Brain (tissue), 1 donor: Measurements from ENCODE around the genes FXYD6 and PHLDB1.

- RRBS: no CpG with 5 or more reads among the region's 6 CpGs
These were observed 1.8 kb downstream of the RNF214 start for GRCh38 chr11:117234057-117234852.

DNA sequence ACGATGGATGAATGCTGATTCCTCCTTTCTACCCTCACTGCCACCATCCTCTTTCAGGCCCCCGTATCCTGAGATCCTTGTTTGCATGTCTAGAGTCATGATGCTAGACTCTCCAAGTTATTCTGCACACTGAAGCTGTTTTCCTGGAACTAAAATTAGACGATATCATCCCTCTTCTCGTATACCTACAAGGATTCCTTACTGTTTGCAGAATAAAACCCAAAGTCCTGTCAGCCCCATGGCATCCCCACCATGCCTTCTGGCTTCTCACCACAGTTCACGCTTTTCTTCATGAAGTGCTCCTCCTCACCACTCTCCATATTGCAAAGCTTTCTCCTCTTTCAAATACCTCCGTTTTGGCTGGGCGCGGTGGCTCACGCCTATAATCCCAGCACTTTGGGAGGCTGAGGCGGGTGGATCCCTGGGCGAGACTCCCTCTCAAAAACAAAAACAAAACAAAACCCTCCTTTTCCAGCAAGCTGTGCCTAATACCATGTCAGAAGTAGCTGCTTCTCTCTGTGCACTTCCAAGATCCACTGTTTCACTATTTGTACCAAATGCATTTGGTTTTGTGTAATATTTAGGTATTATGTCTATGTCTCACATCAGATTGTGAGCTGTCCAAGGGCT is 6.8 kb downstream of the BACE1 start:
- RRBS: no CpG with 5 or more reads among the region's 11 CpGs

DNA sequence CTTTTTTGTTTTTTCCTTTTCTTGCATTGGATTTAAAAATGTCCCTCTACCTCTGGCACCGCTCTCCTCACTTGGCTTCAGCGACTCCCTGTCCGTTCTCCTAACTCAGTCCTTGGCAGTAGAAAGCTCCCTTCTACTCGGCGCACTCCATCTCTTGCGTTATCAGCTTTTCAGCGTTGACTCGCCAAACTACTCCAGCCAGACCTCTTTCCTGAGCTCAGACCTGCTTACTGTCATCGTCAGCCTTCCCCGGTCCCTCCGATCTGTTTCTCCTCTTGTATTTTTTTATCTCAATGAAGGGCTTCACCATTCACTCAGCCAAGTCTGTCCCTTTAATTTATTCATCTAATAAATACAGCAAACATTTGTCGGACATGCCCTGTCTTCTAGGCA is 751 bp downstream of the CEP164 start:
- RRBS: no CpG with 5 or more reads among the region's 12 CpGs

GRCh38 chr11:117390613-117391305 is 63.1 kb downstream of the CEP164 start:
- RRBS: no CpG with 5 or more reads among the region's 8 CpGs

DNA sequence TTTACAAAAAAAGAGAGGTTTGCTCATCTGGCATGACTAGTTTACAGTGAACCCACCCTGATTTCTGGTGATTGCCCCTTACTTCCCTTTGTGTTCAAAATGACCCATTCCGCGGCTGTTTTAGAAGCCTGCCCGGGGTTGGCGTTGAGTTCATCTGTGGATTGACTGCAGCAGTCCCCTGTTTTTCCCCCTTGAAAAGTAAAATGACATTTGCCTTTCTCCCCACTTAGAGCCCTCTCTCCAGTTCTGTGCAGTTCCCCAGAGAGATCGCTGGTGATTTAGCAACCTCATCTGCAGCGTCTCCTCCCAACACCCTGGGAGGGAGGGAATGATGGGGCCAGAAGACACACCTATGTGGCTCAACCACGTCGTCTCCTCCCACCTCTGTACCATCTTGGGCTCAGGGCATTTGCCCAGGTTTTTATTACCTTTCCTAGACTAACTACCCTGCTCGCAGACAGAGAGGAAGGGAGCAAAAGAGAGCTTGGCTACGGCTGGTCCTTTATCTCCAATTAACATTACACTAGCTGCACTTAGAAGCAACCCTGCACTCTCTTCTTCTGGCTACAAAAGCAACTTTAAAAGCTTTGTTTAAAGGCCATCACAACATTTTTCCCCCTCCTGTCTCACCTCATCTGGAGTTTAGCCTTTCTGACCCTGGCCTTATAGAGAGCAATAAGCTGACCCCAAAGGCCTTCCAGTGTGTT is 73.4 kb downstream of the DSCAML1 start:
- RRBS: no CpG with 5 or more reads among the region's 10 CpGs

- RRBS: 2% methylated on average over 15 of the region's 63 CpGs
These were observed at the start of gene FXYD6 for GRCh38 chr11:117876292-117877099. Gene FXYD6, minus strand, starts transcription at chr11:117876658.

DNA sequence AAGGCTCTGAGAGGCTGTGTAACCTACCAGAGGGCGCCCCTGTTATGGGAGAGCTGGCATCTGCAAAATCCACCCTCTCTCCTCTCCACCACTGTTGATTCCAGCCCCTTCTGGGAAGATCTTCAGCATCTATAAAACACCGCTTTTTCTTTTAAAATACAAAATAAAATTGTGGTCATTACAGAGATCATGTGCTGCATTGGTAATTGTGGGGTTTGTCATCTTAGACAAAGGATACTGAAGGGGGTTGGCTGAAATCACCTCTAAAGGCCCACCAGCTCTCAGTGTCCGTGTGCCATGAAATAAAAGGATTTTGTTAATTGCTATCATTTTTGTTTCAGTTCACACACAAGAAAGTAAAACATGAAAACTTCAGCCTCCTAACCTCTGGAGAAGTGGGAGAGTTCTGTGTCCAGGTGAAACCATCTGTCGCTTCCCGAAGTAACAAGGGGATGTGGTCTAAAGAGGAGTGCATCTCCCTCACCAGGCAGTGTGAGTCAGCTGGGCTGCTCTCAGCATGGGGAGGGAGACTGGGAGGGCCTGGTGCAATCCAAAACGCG is 7.5 kb downstream of the IL10RA start:
- RRBS: no CpG with 5 or more reads among the region's 7 CpGs

DNA sequence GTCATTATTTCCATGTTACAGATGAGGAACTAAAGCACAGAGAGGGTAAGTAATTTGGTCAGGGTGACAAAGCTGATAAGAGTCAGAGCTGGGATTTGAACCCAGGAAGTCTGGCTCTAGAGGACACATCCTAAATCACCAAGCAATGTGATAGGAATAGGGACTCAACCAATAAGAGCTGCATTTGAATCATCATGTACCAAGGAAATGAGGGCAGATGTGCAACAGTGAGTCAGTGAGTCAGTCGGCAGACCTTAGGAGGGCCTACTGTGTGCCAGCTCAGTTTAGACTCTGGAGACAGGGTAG is 11.1 kb downstream of the IL10RA start:
- RRBS: no CpG with 5 or more reads among the region's 1 CpG

GRCh38 chr11:117997658-117998051 is 11.5 kb downstream of the IL10RA start:
- RRBS: no CpG with 5 or more reads among the region's 3 CpGs

DNA sequence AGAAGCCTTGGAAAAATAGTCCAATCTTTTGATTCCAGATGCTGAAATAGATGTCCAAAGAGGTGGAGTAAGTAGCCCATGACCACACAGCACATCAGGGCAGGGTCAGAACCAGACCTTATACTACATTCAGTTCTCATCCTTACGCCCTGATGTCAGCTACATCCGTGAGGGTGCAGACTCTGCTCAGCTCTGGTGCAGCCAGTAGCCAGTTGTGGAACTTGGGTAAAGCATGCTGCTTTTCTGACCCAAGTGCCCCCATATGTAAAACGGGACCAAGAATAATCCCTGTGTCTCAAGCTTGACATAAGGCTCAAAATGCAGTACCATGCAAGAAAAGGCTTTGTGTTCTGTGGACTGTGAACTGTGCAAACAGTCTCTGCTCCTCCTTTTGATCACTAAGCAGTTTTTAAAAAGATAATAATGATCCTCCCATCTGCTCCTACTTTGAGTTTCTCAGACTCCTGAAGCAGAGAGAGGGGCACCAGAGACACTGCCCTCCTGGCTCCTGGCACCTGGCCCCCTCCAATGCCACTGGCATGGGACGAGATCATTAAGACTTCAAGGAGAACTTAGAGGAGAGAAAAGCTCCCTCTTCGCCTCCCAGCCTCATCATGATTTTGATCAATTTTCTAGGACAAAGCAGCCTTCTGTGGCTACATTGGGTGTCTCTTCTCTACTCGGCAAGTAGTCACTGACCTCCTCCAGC is 23.7 kb downstream of the IL10RA start:
- RRBS: no CpG with 5 or more reads among the region's 6 CpGs

DNA sequence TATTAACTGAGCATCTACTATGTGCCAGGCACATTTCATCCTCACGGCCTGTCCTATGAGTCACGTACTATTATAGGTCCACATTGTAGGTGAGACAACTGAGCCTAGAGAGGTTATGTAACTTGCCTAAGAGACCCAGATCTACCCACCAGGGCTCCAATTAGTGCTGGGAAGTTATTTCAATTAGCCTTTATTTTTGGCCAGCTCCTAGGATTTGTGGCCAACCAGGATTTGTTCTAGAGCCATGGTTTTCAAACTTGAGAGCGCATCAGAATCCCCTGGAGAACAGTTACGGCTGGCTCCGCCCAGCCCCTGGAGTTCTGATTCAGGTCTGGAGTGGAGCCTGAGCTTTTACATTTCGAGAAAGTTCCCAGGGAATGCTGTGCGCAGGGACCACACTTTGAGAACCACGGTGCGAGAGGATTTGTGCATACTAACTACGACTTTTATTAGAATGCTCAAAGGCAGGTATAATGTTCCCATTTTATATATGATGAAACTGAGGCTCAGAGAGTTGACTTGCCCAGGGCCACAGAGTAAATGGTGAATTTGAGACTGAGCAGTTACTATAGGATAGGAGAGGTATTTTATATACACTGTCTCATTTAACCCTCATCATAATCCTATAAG is 5.8 kb downstream of the SCN4B start:
- RRBS: no CpG with 5 or more reads among the region's 10 CpGs

- RRBS: no CpG with 5 or more reads among the region's 3 CpGs
These were observed 35.2 kb downstream of the KMT2A start for GRCh38 chr11:118471505-118471928.

DNA sequence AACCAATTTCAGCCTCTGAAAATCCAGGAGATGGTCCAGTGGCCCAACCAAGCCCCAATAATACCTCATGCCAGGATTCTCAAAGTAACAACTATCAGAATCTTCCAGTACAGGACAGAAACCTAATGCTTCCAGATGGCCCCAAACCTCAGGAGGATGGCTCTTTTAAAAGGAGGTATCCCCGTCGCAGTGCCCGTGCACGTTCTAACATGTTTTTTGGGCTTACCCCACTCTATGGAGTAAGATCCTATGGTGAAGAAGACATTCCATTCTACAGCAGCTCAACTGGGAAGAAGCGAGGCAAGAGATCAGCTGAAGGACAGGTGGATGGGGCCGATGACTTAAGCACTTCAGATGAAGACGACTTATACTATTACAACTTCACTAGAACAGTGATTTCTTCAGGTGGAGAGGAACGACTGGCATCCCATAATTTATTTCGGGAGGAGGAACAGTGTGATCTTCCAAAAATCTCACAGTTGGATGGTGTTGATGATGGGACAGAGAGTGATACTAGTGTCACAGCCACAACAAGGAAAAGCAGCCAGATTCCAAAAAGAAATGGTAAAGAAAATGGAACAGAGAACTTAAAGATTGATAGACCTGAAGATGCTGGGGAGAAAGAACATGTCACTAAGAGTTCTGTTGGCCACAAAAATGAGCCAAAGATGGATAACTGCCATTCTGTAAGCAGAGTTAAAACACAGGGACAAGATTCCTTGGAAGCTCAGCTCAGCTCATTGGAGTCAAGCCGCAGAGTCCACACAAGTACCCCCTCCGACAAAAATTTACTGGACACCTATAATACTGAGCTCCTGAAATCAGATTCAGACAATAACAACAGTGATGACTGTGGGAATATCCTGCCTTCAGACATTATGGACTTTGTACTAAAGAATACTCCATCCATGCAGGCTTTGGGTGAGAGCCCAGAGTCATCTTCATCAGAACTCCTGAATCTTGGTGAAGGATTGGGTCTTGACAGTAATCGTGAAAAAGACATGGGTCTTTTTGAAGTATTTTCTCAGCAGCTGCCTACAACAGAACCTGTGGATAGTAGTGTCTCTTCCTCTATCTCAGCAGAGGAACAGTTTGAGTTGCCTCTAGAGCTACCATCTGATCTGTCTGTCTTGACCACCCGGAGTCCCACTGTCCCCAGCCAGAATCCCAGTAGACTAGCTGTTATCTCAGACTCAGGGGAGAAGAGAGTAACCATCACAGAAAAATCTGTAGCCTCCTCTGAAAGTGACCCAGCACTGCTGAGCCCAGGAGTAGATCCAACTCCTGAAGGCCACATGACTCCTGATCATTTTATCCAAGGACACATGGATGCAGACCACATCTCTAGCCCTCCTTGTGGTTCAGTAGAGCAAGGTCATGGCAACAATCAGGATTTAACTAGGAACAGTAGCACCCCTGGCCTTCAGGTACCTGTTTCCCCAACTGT is 23.2 kb upstream of the TTC36 start:
- RRBS: no CpG with 5 or more reads among the region's 13 CpGs

- RRBS: no CpG with 5 or more reads among the region's 30 CpGs
These were observed 3.3 kb downstream of the TMEM25 start for GRCh38 chr11:118533846-118535069.

DNA sequence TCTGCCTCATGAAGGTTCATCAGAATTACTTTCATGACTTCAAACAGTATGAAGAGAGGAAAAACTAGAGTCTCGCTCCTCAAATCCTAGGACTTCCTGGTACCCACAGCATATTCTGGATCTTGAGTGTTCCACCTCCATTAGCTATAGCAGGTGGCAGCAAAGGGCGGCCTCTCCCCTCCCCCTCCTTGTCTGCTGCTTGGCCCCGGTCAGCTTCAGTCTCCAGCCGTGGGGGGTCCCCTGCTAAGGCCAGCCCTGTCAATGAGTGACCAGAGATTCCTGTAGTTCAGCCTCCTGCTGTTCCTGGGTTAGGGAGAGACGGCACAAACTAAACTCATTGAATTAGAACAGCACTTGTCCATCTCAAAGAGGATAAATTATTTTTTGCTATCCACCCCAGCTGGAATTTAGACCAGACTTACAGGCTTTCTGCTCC is 1.3 kb upstream of the PHLDB1 start:
- RRBS: no CpG with 5 or more reads among the region's 5 CpGs

GRCh38 chr11:118607017-118608306 is at the start of gene PHLDB1:
Gene PHLDB1, plus strand, starts transcription at chr11:118607615.
- RRBS: 3% methylated on average over 3 of the region's 70 CpGs

- RRBS: no CpG with 5 or more reads among the region's 6 CpGs
These were observed 7.9 kb downstream of the PHLDB1 start for GRCh38 chr11:118615192-118615876.

GRCh38 chr11:118618632-118619344 is 11.4 kb downstream of the PHLDB1 start:
- RRBS: no CpG with 5 or more reads among the region's 5 CpGs

DNA sequence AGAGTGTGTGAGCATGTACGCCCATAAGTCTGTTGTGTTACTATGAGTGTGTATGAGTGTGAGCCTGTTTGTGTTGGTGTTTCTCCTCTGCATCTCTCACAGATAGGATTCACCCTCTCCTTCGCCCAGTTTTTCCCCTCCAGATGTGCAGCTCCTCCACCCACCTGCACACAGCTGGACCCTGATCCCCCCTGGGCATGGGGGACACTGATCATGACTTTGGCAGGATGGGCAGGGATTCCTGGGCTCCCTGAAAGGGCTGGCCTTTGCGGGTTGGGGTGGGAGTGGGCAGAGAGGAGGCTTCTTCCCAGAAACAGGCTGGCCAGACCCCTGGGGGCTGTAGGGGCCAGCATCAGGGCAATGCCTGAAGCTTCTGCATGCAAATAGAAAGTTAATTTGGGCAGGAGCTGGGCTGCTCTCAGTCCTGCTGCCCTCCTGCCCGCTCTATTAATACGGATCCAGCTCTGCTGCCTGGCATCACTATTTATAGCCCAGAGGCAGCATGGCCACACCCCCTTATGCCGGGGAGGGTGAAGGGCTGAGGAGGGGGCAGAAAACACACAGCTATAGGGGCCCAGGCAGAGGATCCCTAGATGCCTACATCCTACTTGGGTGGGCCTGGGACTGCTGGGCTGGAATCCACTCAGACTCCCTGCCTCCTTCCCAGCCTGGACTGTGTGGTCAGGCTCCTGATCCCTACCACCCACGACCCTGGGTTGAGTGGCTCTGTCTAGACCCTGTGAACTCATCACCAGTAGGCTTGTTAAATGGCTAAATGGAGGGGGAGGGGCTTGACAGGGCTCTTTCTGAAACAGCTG is 14.8 kb downstream of the PHLDB1 start:
- RRBS: no CpG with 5 or more reads among the region's 7 CpGs

DNA sequence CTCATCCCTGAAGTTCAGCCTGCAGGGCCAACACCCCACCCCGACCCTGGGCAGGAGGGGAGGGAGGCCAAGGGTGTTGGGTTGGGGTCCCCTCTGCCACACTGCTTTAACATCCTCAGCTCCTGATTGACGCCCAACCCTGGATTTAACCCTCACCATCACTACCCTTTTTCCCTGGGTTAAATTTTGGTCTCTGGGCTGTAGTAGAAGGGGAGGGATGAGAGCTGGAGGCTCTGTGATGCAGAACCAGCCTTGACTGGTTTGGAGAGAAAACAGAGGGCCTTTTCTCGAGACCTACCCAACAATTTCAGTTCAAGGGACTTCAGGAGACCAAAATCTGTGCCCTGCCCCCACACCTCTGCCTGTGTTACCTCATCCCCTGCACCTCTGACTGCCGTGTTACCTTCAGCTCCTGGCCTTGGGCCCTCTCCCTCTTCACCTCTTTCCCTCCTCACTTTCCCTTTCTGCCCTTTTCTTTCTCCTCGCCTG is 26.9 kb downstream of the PHLDB1 start:
- RRBS: no CpG with 5 or more reads among the region's 5 CpGs